ENCODE measurements around the gene COL15A1.

DNA sequence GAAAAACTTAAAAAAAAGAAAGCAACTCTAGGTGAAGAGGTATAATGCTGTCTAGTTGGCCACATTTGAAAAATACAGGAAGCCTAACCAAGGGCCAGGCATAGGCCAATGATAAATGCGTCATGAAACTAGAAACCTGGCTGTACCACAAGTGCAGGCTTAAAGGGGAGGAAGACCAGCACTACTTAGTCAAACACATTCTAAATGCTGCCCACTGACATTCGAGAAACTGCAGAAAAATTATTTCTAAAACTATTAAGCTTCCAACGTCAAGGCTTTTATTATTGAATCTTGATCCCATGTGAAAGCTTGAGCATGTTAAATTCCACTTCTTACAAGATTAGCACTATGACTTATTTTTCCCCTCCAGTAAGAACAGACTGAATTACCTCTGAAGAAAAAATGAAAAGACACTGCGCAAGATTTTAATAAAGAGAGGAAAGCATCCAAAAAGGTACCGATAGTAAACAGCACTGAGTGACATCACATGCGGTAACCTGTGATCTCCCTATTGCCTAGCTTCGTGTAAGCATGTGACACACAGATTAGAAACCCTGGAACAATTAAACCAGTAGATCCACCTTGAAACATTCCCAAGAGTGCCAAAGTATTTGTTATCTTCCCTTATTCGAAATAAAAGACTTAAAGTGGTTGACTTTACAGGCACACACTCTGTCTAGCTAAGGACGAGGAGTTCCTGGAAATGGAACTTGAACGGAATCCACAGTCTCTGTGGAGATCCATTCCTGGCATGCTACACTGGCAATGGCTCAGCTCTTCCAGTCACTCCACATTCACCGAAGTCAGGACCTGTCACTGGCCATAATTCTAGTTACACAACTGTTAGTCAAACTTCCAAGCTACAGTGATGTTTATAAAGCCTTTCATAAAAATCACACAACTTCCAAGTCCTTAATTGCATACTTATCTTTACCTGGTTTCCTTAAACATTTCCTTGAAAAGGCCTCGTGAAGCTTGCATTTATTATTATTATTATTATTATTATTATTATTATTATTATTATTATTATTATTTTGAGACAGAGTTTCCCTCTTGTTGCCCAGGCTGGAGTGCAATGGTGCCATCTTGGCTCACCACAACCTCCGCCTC is 15.9 kb downstream of the CDC14B start:
- PRO-cap, result unidirectional peak, minus-strand start at position 74 of the sequence

- PRO-cap, result bidirectional peak, plus-strand start at chr9:97238507, minus-strand start at chr9:97238343; bidirectional peak, plus-strand start at chr9:97238819, minus-strand start at chr9:97238718
These were observed 69.1 kb upstream of the CCDC180 start for GRCh38 chr9:97237870-97239149.

DNA sequence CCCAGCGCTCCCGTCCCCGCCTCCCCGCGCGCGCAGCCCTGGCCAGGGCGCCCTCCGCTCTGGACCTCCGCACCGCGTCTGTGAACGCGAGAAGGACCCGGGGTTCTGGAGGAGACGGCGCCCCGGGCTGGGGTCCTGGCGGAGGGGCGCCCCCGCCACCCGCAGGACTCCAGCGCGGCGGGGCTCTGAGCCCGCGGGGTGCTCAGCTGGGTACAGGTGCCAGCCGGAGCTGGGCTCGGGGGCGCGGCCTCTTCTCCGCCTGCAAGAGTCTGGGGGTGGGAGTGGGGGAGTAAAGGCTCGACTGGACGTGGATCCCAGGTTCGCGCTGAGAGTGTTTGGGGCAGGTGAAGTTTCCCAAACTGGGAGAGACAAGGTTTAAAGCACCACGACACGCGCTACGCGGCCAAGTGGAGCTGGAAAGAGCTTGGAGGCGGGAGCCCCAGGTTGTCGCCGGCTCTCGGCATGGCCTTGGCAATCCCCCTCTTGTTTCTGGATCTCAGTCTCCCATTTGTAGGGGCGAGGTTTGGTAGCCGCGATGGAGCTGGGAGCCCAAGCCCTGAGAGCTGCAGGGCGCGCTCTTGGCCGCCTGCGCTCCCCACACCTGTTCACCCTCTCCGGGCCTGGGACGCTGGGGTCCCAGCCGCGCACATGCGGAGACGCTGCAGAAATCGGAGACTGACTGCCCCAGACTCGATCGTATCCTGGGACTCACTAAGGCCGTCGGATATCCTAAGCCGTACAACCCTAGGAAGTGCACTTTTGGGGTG is 719 bp downstream of the TMOD1 start:
- PRO-cap, result bidirectional peak, plus-strand start at position 90 of the sequence, minus-strand start at position 82 of the sequence

DNA sequence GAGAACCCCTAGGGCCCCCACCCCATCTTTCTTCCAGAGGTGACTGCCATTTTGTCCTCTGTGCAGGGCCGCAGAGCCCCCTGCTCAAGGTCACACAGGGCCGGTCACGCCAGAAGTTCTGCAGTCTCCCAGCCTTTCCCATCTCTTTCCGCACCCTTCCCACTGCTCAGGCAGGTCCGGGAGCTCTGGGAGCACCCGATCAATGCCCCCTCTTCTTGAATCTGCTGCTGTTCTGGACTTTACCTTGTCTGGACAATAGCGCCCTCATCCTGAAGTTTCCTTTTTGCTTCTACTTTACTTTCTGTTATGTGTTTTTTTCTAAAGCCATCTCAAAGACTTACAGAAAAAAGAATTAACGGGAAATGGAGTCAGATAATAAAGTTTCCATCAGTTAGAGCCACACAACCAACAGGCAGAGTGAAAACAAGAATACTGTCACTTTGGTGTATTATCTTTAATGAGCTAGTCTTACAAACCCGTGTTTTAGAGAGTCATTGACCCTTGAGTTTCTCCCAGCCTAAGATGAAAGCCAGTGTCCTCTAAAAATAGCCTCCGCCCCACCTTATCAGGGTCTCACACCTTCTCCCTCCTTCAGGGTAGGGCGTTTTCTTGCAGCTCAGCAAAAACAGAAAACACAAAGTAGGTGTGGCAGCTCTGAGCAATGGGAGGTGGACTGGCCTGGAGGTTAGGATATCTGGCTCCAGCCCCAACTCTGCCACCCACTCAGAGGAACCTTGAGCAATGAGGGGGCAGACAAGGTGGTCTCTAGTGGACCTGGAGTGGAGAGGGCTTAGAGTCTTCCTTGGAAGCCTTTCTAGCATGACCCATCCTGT is 1.8 kb downstream of the TMOD1 start:
- PRO-cap, result unidirectional peak, minus-strand start at position 223 of the sequence

DNA sequence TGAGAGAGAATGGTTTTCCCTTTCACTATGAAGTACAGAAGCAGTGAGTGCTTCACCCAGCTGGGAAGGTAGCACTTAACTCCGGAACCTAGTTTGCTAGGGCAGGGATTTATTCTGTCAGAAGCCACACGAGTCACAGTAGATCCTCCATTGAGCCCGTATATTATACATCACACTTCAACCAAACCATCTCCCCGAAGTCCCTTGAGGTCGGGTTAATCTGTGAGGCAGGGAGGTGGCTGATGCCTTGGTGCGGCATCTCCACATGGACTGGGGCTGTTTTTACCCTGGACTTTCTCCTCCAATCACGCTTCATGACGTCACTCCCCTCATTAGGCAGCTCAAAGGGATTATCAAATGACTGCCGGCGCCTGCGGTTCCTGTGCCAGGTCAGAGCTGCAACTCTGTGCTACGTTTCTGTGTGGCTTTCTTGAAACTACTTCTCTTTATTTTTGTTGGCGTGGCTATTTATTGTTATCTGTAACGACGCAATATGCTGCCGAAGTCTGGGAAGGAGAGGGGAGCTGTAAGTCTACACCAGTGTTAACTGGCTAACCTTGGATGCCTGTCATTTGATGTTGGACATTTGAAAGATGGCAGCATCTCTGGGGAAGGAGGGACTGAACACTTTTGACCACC is 53.7 kb downstream of the TMOD1 start:
- PRO-cap, result no peak

GRCh38 chr9:97565663-97566326 is 64.3 kb downstream of the TMOD1 start:
- PRO-cap, result no peak

DNA sequence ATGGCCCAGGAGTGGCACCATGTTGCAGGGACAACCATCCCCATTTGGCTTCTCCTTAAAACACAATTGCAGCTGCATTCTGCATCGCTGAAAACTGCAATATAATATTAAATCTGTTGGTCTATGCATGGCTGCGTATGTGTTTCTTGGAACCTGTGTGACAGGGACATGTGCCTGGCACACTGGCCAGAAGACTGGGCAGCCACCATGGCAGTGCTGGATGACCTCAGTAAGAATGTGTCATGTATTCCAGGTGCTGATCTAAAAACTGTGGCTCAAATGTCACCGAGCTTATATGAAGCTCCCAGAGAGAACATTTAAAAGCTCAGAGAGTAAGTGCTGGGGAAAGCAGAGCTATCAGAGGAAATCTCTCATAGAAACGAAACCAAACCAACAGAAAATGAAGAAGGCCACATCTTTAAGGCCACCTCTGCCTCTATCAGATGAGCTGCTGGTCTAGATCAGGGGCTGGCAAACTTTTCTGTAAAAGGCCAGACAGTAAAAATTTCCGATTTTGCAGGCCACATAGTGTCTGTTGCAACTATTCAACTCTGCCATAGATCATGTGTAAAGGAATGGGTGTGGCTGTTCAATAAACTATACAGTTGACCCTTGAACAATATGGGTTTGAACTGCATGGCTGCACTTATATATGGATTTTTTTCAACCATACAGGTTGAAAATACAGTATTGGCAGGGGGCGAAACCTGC is 31.9 kb downstream of the TSTD2 start:
- PRO-cap, result no peak

DNA sequence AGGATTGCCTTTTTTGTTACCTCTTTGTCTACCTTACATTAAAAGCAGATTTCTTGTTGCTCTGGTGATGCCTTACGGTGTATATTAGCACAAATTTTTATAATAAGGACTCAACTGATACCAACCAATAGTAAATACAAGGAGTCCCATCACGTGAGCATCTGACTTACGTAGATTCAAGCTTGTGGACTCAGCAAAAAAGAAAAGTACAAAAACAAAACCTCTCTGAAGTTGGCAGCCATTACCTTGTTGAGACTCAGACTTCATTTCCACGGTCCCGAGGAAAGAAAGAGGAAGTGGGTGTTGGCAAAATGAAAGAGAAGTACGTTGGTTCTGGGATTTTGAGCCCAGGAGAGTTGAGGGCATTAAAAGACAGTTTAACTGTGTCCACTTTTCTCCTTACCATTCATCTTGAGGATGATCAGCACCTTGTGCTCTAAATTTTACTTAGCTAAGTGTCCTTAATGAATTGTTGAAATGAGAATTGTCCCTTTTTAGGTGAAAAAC is 26.7 kb downstream of the NCBP1 start:
- PRO-cap, result no peak

DNA sequence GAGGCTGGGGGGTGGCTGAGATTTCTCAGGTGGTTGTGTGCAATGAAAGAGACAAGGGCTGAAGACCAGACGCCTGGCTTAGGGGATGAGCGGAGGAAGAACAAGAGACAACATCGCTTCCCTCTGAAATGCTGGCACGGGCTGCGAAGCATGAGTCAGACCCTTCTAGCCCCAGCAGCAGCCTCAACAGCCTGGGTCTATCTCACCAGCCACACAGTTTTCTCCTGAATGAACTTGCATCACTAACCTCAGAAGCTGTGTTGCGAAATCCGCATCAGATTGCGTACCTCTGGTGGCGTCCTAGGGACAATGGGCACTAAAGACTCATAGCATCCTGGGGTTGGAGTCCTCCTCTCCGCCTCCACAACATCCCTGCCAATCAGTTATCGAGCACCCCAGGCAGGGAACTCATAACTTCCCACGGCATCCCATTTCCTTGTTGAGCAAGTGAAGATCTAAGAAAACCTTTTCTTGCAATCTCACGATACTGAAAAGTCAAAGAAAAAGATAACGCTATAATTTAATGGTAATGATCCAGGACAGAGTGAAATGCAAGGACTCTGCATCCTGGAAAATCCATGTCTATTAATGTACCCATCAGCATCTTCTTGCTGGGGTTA is 23.8 kb downstream of the FOXE1 start:
- PRO-cap, result no peak

GRCh38 chr9:97985171-97985638 is 2.1 kb downstream of the ANP32B start:
- PRO-cap, result no peak

- PRO-cap, result no peak
These were observed 887 bp downstream of the NANS start for GRCh38 chr9:98057474-98057764.

GRCh38 chr9:98120622-98121054 is 1.6 kb upstream of the TRIM14 start:
- PRO-cap, result no peak

DNA sequence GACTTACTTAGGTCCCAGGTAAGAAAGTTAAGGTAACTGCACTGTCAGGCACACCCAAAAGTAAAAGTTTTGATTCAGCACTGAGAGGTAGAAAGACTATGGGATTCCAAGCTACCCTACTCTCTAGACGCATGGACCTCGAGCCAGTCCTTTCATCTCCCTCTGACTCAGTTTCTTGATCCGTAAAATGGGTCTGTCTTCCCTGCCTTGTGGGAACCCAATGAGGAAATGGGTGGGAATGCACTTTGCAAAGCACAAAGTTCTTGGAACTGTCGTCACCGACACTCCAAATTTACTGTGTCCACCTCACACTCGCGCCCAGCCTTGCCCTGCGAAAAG is 692 bp downstream of the TBC1D2 start:
- PRO-cap, result unidirectional peak, plus-strand start at position 284 of the sequence

DNA sequence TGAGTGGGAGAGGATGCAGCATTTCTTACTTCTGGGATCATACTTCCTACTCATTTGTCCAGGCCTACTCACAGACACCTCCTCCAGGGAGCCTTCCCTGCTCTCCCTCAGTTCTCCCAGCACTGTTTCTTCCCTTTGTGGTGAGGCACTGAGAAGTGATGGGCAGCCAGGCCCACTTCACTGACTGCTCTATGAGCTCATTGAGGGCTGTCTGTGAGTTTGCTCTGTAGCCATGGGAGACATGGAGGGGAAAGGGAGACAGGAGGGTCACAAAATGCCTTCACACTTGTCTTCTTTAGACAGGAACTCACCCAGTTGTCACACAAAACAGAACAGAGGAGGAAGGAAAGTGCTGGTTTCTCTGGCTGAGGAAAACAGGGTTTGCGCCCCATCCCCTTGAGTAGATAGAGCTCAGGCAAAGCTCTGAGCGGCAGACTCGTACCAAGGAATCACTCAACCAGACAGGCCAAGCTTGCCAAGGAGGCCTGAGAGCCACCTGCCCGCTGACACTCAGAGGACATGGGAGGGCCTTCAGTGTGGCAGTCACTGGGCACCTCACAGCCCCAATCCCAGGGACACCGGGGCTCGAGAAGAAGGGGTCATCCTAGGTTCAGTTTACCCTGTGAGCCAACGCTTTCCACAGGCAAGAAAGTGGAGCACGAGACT is 152.8 kb downstream of the GABBR2 start:
- PRO-cap, result no peak

DNA sequence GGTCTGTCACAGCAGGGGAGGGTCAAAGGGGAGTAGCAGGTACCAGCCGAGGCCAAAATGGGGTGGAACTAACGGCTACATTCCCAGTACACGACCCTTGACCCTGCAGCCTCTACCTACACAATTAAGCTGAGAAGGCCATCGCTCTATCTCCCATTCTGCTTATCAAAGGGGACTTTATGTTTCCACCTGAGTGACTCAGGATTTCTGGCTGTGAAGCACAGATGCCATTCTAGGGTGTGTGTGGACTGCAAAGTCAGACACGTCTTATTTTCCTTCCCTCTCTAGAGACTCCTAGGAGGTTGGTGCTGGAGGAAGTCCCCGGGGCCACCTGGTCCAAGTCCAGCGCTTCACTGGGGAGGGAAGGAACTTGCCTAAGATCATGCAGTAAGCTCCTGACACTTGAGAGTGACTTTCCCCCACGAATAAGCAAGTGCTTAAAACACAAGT is 14.4 kb downstream of the ANKS6 start:
- PRO-cap, result no peak

GRCh38 chr9:98792153-98792654 is 4.2 kb downstream of the ANKS6 start:
- PRO-cap, result no peak

DNA sequence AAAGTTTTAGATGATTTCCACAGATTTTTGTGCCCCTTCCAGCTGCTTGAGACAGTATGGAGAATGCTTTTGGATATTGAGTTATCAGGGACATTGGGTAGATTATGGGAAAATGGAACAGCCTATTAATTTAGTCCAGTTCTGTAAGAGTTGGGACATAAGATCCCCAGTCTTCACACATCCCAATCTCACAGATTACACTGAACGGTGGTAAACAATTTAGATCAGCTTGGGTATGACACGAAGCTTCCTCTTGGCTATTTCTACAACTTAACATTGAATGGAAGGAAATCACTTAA is 3.6 kb upstream of the COL15A1 start:
- PRO-cap, result no peak

DNA sequence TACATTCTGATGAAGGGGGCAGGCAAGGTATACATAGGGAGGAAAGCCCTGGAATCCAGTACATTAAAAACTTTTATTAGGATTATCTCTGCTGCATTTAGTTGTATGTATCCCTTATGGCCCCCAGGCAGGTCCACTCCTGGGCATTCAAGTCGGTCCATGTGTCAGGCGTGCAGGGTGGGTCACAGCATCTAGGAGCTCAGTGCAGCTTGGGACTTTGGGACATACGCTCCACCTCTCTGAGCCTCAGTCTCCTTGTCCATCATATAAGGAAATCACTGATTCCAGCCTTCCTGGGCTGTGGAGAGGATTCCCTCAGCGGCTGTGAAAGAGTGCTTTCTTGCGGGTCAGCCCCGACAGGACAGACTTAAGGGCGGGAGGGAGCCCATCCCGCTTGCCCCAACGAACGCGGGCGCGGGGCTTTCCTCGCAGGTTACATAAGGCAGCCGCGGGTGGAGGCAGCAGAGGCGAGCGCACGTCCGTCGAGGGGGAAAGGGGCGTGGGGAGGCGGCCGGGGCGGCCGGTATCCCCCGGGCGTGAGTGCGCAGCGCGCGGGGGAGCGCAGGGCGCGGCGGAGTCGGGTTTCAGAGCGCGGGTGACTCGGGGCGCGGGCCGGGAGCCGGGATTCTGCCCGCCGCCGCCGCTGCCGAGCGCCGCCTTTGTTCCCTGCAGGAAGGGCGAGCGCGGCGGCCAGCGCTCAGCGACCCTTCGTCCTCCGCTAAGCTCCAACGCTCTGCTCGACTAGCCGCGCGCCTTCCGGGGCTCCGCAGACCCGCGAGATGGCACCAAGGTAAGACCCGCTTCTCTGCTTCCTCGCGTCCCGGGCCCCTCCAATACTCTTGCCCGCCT is at the start of gene COL15A1:
Gene COL15A1, plus strand, starts transcription at position 625 of the 849 bp plus-strand sequence.
- PRO-cap, result unidirectional peak, plus-strand start at position 202 of the sequence; bidirectional peak, plus-strand start at position 440 of the sequence, minus-strand start at position 439 of the sequence; bidirectional peak, plus-strand start at position 492 of the sequence, minus-strand start at position 499 of the sequence; bidirectional peak, plus-strand start at position 625 of the sequence, minus-strand start at position 661 of the sequence

- PRO-cap, result no peak
These were observed 31.8 kb downstream of the COL15A1 start for GRCh38 chr9:98975427-98975929.

DNA sequence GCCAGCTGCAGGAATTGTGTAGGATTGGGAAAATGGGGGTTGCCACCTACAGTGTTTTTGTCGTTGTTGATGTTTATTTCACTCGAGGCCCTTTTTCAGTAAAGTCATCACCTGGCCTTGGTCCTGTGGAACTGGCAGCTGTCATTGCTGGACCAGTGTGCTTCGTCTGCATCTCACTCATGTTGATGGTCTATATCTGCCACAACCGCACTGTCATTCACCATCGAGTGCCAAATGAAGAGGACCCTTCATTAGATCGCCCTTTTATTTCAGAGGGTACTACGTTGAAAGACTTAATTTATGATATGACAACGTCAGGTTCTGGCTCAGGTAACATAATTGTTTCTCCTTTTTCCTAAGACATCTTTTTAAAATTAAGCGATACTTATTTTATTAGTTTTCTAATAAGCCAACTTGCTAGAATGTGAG is 27.5 kb downstream of the TGFBR1 start:
- PRO-cap, result no peak